AG09309 (cell line): ENCODE results near the gene TAL2.

DNA sequence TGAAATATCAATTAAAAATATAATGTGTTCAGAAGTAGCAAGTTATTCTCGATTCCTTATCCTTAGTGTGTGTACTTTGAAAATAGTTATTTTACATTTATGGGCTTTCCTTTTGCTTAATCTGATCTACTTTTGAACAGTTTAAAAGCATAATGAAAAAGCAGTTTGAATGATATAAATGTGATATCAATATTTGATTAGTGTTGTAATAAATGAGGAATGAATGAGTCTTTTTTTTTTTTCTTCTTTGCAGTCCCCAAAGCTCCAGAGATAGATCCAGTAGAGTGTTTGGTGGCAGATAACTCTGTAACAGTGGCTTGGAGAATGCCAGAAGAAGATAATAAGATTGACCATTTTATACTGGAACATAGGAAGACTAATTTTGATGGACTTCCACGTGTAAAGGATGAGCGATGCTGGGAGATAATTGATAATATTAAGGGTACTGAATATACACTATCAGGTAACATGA is 51.7 kb upstream of the FKTN start:
- RRBS: no CpG with 5 or more reads among the region's 3 CpGs

DNA sequence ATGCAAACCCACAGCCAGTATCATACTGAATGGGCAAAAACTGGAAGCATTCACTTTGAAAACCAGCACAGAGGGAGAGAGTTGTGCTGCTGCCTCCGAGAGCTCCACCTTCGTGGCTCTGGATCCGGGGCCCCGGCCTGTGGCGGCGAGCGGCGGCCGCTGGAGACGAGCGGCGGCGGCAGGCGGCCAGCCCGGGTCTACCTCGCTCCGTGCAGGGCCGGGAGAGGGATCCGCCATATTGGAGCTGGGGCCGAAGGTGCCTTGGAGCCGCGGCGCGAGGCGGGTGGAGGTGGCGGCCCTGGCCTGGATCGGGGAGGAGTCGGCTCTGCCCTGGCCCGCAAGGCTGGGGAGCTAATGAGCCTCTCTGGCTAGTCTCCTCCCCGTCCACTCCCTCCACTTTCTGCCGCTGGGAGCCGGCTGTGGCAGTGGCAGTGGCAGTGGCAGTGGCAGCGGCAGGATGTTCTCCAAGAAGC is 38.2 kb upstream of the FKTN start:
- RRBS: no CpG with 5 or more reads among the region's 33 CpGs

DNA sequence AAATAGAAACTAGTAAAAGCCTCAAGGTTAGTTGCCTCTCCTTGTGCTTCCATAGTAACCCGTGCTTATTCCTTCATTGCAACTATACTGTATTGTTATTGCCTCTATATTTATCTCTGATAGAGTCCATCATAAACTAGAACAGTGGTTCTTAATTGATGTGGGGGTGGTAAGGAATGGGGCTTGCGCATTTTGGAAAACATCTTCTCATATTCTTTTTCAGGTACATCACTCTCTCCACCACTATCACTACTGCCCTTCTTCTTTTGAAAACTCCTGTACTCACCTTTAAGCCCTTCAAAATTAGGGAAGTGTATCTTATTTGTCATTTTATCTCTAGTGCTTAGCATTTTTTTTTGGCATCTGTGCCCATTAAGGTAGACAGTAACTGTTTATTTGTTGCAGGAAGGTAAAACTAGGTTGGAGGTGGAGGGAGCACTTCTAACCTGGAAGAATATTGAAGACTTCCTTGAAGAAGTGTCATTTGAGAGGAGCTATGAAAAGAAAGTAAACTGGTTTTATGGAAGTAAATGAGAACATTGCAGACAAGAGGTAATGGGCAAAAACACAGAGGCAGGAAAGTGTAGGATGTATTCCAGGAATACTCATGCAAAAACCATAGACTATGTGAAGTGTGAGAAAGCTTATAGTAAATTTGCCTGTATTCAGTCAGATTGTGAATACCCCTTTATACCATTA is 12.6 kb downstream of the FKTN start:
- RRBS: no CpG with 5 or more reads among the region's 2 CpGs

DNA sequence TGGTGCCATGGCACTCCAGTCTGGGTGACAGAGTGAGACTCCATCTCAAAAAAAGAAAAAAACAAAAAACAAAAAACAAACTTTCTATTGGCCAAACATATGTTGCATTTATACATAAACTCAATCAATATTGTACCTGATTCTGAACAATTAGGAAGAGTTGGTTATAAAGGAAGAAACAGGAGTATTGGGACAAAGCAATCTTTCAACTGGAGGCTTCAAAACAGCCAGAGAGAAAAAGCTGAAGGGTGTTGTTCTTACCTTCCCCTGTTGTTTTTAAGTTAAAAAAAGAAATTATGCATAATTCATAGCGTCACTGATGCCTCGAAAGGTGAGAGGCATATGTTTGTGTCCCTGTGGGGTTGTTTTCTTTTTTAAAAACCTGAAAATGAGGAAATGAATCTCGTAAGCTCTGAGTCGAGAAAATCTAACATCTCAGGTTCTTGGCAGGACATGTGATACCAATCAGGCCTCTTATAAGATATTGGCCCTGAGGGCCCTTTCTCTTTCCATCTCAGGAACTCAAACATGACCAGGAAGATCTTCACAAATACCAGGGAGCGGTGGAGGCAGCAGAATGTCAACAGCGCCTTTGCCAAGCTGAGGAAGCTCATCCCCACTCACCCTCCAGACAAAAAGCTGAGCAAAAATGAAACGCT is at the start of gene TAL2:
Gene TAL2, plus strand, starts transcription at position 489 of the 659 bp plus-strand sequence.
- RRBS: no CpG with 5 or more reads among the region's 7 CpGs

- RRBS: no CpG with 5 or more reads among the region's 8 CpGs
Observed at GRCh38 chr9:105693895-105694289, 449 bp upstream of the TMEM38B start.

- RRBS: no CpG with 5 or more reads among the region's 12 CpGs
Observed at GRCh38 chr9:105713219-105713873, 19.0 kb downstream of the TMEM38B start.

DNA sequence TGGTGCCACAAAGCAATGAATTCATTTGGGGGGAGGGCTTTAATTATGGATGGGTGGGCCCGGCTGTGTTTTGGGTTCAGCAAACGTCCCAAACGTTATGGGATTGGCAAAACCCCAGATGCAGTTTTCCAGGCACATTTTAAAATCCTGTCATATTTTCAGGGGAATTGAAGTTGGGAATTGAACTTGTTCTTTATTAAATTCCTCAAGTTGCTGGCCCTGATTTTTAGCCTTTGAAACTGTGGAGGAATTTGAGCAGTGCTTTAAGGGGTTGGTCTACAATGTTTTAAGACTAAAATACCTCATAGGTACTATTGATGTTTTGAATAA is 558.4 kb upstream of the ZNF462 start:
- RRBS: no CpG with 5 or more reads among the region's 3 CpGs

- RRBS: no CpG with 5 or more reads among the region's 4 CpGs
Observed at GRCh38 chr9:106698247-106698684, 164.7 kb upstream of the ZNF462 start.

GRCh38 chr9:107010760-107011238 is 147.8 kb downstream of the ZNF462 start:
- RRBS: no CpG with 5 or more reads among the region's 4 CpGs

GRCh38 chr9:107135985-107136354 is 147.1 kb upstream of the RAD23B start:
- RRBS: no CpG with 5 or more reads among the region's 7 CpGs

DNA sequence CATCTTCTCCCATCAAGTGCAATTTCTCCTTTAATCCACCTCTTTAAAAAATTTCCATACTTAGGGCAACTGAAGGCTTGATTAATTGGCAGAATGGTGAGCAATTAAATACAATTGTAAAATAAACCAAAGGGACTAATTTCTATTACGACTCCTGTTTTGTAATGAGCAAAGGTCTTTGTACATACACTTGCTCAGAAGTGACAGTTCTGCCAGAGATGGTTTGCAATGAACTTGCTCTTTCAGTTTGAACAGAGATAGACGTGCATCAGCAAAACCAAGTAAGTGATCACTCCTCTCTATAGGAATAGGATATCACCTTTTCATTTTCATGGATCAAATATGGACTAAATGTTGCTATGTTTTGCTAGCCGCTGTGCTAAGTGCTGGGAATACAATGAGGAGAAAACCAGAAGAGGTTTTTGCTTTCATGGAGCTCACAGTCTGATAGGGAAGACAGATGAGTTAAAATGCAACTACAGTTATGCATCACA is 110.4 kb upstream of the RAD23B start:
- RRBS: no CpG with 5 or more reads among the region's 3 CpGs

DNA sequence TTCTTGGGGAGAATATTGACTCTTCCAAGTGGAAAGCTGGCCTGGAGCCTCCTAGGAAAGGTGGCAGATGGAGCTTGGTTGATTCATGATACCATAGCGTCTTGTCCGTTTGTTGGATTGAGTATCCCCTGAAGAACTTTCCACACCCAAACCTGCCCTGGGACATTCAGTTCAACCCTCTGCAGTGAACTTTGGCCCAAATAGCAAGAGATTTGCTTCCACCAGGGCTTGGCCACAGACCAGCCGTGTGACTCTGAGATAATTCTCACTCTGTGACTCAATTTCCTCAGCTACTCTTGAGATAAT is 108.1 kb upstream of the RAD23B start:
- RRBS: no CpG with 5 or more reads among the region's 3 CpGs

- RRBS: no CpG with 5 or more reads among the region's 4 CpGs
Observed at GRCh38 chr9:107269623-107270118, 13.4 kb upstream of the RAD23B start.

GRCh38 chr9:107281119-107281689 is 1.9 kb upstream of the RAD23B start:
- RRBS: no CpG with 5 or more reads among the region's 1 CpG

DNA sequence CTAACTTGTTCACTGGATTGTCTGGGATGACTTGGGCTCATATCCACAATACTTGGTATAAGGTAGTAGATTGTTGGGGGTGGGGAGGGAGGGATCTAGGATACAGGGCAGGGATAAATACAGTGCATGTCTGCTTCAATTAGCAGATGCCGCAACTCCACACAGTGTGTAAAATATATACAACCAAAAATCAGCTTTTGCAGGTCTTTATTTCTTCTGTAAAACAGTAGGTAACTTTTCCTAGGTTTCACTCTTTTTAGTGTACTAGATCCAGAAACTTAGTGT is 46.6 kb downstream of the RAD23B start:
- RRBS: no CpG with 5 or more reads among the region's 1 CpG

- RRBS: no CpG with 5 or more reads among the region's 7 CpGs
Observed at GRCh38 chr9:107338458-107338937, 55.4 kb downstream of the RAD23B start.

- RRBS: 5% methylated on average over 5 of the region's 15 CpGs
Observed at GRCh38 chr9:107488519-107488665, 1.2 kb downstream of the KLF4 start.

- RRBS: 88% methylated on average over 3 of the region's 14 CpGs
Observed at GRCh38 chr9:107739416-107740014, 249.9 kb upstream of the KLF4 start.

GRCh38 chr9:108213385-108213796 is 642.4 kb downstream of the ACTL7B start:
- RRBS: no CpG with 5 or more reads among the region's 2 CpGs